Parietal lobe (tissue), 2 donors: ENCODE data around the genes AQP1, GHRHR and ITPRID1.

GRCh38 chr7:30362196-30362746 lies 77.9 kb downstream of the ZNRF2 start:
- RAMPAGE, long total RNA, result no peak

GRCh38 chr7:30374805-30375258 lies 90.4 kb downstream of the ZNRF2 start:
- RAMPAGE, long total RNA, result no peak

DNA sequence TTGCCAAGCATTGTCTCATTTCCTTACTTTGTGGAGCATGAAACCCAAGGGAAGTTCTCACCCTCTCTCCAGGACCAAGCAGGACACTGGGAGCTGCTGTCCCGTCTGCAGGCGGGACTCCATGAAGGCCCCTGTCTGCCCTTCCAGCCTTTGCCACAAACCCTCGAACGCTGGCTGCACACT lies 654 bp downstream of the NOD1 start:
- RAMPAGE, long total RNA, result no peak

DNA sequence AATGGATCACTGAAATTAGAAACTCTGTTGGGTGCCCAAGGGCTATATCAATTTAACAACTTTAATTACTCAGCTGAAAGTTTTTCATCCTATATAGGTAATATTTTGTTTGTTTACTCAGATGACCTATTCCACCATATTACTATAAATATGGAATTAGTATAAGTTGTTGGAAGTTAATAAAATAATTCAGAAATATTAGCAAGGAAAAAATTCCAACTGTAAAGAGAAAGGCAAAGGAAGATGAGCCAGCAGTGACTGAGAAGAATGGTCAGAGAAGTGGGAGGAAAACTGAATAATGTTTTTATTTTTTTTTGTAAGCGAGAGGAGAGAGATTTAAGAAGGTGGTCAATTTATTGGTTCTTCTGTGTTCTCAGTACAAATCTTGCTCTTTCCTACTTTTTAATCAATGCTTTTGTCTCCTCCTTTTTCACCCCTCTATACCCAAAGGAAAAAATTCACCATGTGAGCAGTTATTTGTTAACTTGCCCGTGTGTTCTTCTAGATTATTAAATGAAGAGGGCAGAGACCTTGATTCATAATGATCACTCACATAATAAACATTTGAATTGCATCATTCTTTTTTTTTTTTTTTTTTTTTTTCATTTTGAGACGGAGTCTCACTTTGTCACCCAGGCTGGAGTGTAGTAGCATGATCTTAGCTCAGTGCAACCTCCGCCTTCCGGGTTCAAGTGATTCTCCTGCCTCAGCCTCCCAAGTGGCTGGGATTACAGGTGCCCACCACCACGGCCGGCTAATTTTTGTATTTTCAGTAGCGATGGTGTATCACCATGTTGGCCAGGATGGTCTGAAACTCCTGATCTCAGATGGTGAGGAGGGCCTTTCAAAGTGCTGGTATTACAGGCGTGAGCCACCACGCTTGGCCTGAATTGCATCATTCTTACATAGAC lies 3.4 kb downstream of the GARS1 start:
- RAMPAGE, long total RNA, result no peak

DNA sequence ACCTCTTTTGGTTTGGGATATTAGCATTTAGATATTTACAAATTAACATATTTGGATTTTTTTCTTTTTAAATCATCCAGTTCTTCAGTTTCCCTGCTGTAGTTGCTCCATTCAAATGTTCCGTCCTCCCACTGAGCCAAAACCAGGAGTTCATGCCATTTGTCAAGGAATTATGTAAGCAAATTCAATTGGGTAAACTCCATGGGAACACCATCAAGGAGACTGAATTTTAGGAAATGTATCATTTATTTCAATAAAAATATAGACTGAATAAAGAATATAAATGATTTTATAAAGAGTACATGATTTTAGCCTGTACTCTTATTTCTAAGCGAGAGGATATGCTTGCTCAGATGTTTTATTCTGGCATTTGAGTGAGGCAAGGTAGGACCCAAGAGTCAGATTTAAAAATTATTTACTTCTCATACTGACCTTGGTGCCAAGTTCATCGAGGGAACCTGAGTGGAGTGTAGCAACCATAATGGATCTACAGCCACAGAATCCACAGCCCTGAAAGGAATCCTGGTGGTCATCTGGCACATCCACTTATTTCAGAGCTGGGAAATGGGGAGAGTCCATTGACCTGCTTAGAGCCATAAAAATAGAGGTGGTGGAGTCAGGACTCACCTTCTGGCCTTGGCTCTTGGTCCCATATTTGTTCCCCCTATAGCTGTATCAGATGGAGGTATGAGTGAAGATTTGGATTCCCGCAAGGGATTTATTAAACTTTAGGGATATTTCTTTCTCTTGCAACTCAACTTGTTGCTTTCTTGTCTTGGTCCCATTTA lies 36.9 kb downstream of the GARS1 start:
- RAMPAGE, long total RNA, result no peak

GRCh38 chr7:30760641-30761120 lies 8.7 kb downstream of the INMT start:
- RAMPAGE, long total RNA, result no peak

DNA sequence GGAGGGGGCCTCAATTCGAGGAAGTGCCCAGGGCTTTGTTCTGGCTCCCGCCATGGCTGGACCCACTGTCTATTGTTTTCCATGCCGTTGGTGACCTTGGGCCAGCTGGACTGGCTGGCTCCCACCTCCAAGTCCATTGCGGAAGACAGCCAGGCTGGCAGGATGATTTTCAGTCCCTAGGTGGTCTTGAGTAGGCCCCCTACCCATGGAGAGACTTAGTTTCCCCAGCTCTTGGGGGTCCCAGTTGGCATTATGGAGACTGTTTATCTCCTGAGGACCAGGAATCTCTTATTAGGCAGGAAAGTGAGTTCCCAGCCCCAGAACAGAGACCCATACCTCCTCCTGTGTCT lies 13.1 kb upstream of the AQP1 start:
- RAMPAGE, long total RNA, result no peak

DNA sequence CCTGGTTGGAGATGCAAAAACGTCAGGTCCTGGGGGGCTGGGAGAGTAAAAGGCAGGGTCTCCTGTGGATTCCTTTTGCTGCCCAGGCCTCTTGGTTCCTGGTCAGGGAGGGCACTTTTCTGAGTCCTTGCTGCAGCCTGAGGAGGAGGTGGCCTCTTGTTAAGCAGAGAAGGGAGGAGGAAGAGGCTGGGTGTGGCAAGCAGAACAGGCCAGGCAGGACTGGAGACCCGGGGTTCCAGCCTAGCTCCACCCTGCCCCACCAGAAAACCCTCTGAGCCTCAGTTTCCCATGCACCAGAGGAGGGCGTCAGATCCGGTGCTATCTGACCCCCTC lies 6.1 kb upstream of the AQP1 start:
- RAMPAGE, long total RNA, result no peak

DNA sequence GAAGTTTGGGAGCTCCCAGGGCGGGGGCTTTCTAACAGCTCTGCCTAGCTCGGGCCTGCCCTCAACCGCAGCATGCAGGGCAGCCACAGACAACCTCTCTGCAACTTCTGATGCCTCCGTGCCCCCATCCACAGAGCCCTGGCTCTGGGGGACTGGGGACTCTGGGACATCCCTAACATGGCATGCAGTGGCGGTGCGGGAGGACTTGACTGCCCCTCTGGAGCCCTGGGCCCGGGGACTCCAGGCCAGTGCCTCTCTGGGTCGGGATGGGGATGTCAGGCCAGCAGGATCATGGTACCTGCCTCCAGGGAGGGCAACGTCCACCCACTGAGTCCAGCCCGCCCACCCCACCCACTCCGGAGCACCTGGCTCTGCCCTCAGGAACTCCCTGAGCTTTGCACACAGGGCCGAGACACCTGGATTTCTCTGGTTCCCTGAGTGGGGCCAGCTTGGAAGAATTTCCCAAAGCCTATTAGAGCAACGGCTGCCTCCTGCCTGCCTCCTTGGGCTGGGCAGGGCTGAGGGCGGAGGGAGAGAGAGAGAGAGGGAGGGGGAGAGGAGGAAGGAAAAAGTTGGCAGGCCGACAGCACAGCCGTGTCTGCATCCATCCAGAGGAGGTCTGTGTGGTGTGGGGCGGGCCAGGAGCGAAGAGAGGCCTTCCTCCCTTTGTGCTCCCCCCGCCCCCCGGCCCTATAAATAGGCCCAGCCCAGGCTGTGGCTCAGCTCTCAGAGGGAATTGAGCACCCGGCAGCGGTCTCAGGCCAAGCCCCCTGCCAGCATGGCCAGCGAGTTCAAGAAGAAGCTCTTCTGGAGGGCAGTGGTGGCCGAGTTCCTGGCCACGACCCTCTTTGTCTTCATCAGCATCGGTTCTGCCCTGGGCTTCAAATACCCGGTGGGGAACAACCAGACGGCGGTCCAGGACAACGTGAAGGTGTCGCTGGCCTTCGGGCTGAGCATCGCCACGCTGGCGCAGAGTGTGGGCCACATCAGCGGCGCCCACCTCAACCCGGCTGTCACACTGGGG lies at the start of gene AQP1:
Gene AQP1, plus strand, starts transcription at position 722 of the 1,024 bp plus-strand sequence.
- RAMPAGE, long total RNA, result no peak

DNA sequence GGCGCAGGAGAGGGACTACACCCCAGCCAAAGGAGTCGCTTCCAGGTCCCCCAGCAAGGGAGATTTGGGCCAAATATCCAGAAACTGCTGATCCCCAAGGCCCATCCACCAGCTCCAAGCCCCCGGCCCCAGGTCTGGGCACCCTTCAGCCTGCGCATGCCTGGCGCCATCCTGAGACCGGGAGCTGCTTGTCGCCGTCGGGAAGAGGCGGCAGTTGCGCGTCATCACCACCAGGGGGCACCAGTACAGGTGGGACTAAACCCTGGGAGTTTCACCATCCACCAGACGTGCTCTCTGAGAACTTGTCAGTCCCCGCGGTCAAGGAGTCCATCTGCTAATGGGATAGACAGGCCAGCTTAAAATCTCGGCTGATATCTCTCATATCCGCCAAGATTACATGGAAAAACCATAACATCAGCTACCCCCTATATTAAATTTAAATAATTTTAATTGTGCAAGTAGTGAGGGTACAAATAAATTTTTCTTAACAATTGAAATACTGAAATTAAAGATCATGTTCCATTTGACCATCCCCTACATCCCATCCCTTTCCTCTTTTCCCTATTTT lies 25.0 kb upstream of the GHRHR start:
- RAMPAGE, long total RNA, result no peak

GRCh38 chr7:30963543-30964242 lies at the start of gene GHRHR:
TSS of gene GHRHR (plus strand) at chr7:30963953.
- RAMPAGE, long total RNA, result no peak

DNA sequence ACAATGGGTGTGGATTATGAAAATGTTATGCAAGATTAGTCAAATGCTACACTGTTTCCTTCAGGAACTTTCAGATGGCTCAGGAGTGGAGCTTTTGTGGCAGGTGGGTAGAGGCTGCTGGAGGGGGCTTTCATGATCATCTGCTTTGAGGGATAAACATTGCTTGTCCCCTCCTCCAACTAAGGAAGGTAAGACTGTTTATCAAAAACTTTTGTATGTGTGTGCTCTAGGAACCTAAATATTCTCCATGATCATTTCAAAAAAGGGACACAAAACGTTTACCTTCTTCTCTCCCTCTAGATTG lies at the start of gene ITPRID1:
Gene ITPRID1, plus strand, starts transcription at position 73 of the 304 bp plus-strand sequence.
- RAMPAGE, long total RNA, result no peak

DNA sequence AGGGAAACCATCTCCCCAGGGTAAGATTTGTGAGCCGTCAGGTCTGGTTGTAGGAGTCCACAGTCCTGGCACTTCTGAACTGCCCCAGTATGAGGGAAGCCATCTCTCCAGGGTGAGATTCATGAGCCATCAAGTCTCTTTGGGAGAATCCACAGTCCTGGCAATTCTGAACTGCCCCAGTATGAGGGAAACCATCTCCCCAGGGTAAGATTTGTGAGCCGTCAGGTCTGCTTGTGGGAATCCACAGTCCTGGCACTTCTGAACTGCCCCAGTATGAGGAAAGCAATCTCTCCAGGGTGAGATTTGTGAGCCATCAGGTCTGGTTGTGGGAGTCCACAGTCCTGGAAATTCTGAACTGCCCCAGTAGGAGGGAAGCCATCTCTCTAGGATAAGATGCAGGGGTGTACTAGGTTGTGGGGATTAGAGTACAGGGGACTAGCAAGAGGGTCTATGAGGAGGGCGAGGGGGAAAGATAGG lies 15.8 kb downstream of the AVL9 start:
- RAMPAGE, long total RNA, result no peak

DNA sequence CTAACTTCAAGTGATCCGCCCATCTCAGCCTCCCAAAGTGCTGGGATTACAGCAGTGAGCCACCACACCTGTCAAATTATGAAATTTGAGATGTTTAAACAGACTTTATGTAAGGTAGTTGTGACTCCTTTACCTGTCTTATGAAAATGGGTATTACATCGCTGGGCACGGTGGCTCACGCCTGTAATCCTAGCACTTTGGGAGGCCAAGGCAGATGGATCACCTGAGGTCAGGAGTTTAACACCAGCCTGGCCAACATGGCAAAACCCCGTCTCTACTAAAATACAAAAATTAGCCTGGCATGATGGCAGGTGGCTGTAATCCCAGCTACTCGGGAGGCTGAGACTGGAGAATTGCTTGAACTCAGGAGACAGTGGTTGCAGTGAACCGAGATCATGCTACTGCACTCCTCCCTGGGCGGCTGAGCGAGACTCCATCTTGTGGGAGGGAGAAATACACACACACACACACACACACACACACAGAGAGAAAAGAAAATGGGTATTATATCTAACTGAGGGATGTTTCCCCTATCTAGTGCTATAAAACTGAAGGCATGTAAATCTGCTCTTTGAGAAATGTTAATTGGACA lies 28.9 kb downstream of the AVL9 start:
- RAMPAGE, long total RNA, result no peak

GRCh38 chr7:32670045-32670491 lies 174.8 kb downstream of the AVL9 start:
- RAMPAGE, long total RNA, result no peak

- RAMPAGE, long total RNA, result no peak
Measured at GRCh38 chr7:32864806-32865890, 26.4 kb downstream of the KBTBD2 start.

- RAMPAGE, long total RNA, result no peak
Measured at GRCh38 chr7:32890406-32890837, 1.1 kb downstream of the KBTBD2 start.

GRCh38 chr7:32892462-32892955 lies 949 bp upstream of the KBTBD2 start:
- RAMPAGE, long total RNA, result no peak

- RAMPAGE, long total RNA, result no peak
Measured at GRCh38 chr7:32893740-32894432, 2.3 kb upstream of the KBTBD2 start.

DNA sequence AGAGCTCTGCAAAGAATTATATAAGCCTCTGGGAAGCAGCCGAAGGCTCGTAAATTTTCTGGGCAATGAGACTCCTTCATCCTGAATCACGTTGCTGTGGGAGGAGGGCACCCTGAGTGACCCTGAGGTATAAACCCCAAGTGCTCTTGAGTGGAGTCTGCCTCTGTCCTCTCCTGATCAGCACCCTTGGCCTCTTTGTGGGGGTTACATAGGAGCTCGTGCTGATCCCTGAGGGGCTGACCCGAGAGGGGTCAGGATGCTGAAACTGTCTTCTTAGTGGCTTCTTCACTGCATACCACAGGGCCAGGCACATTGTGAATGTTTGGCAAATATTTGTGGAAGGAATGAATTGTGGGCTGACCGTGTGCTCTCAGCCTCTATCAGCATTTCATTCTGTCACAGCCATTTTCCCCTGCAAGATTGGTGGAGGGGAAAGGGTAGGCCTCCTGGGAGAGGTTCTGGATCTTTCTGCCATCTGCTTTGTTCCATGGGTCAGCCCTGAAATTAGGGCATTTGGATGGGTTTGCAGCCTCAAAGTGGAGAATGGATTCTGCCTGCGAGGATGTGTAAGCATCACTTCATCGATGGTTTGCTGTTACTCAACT lies 34.1 kb downstream of the FKBP9 start:
- RAMPAGE, long total RNA, result no peak